Skeletal muscle cell (primary cell): ENCODE measurements around a stretch of chr5.

- RRBS, result no CpG with 5 or more reads among the region's 2 CpGs
Measured at GRCh38 chr5:51226146-51226914, 156.9 kb upstream of the ISL1 start.

DNA sequence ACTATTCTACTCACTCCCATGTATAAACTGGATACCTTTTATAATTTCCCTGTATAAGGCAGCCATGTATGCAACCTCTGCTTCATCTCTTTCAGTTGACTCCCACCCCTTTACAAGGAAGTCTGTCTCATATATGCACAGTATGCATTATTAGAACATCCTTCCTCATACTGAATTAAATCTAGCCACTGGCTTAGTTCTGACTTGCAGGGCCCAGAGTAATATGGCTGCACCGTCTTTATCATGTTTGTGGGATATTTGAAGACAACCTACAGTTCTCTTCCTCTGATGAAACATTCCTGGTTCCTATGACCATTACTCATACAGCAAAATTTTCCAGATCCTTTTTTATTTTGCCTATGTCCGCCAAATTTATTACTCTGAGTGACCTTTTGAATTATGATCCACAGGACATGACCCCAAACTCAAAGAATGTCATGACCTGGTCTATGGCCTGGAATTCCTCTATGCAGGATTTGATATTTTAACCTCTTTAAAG is 76.6 kb upstream of the ITGA1 start:
- RRBS, result no CpG with 5 or more reads among the region's 2 CpGs

- RRBS, result no CpG with 5 or more reads among the region's 3 CpGs
Measured at GRCh38 chr5:52775915-52776428, 11.7 kb upstream of the ITGA1 start.

DNA sequence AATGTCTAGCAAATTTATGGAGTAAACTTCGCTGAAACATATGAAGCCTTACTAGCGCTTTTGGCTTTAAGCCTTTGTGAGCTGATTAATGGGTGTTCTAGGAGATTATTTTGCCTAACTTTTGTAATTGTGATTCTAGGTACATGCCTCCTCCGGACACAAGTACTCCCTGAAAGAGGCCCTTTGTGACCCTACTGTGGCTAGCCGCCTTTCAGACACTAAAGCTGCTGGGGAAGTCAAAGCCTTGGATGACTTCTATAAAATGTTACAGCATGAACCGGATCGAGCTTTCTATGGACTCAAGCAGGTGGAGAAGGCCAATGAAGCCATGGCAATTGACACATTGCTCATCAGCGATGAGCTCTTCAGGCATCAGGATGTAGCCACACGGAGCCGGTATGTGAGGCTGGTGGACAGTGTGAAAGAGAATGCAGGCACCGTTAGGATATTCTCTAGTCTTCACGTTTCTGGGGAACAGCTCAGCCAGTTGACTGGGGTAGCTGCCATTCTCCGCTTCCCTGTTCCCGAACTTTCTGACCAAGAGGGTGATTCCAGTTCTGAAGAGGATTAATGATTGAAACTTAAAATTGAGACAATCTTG is 13.7 kb downstream of the ITGA1 start:
- RRBS, result no CpG with 5 or more reads among the region's 13 CpGs

DNA sequence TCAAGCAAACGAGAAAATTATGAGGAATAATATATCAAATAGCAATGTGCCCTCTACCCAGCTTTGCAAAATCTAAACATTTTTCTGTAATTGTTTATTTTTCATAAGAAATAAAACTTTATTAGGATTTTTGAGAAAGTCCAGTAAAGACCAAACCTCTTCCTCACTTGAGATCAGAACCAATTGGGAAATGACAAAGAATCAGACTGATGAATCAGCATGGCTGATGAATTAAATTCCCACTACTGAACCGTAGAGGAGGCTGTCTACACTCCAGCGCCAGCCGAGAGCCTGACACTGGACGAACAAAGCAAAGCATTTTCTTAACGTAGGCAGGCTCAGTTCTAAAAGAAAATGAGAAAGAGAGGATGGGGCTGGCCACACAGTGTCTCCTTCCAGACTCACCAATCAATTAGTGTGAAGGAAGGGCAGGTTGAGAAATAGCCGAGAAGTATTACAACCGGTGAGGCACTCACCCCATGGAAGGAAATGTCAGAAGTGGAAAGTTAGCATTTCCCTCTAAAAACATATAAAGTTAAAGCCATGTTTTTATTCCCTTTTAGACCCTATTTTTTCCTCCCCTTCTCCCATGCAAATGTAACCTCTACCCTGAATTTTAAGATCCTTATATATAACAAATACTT is 49.3 kb downstream of the ITGA1 start:
- RRBS, result no CpG with 5 or more reads among the region's 8 CpGs

DNA sequence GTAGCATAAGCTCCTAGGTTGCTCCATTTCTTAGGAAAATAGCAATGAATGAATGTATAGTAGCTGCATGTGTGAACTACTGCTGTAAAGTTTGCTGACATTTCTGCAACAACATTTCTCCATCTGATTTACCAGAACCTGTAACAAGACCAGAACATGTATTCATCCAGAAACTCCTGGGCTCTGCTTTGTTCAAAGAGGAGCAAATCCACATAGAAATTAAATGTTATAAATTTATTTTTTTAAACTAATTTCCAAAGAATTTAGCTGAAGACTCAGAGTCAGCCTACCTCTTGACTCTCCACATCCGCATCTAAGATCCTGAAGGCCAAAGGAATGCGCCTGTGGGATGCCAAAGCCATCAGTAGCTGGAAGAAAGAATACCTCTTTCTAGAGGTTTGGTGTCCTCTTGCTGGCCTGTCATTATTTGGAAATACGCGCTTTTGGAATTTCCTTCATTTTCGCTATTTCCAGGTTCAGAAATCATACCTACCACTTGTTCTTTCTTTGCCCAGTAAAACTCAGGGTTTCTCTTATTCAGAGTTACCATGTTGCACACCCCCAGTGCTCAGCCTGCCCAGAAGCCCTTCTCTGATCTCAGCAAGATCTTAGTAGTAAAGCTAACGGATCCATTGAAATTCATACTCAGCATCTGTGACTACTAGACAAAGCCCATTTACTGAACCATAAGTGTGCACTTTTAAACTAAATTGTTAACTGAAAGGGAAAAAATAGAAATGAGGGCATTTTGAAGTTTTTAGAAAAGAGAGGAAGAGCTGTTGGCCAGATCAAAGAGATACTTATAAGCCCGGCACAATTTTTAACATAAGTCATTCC is 35.2 kb upstream of the ITGA2 start:
- RRBS, result no CpG with 5 or more reads among the region's 7 CpGs

DNA sequence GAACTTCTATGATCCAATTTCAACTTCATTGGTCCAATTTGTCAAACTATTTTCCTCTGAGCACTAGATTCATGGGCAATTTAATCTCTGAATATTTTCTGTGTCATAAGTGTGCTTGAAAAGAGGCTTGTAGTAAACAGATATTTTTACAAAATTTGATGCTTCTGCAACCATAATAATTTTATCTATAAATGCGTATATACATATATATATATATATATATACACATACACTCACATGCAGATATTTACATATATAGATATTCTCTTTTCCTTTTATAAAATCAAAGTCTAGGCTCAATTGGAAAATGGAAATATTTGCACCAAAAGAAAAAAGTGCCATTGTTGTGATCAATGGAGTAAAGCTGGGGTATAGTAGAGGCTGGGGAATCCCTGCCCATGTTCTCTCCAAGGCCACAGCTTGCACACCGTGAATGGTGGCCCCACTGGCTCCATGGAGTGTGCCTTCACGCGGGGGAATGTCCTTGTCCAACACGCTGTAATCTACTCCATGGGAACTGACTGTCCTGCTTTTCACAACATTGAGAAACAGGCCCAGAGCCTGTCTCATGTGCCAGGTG is 33.3 kb upstream of the ITGA2 start:
- RRBS, result no CpG with 5 or more reads among the region's 5 CpGs

DNA sequence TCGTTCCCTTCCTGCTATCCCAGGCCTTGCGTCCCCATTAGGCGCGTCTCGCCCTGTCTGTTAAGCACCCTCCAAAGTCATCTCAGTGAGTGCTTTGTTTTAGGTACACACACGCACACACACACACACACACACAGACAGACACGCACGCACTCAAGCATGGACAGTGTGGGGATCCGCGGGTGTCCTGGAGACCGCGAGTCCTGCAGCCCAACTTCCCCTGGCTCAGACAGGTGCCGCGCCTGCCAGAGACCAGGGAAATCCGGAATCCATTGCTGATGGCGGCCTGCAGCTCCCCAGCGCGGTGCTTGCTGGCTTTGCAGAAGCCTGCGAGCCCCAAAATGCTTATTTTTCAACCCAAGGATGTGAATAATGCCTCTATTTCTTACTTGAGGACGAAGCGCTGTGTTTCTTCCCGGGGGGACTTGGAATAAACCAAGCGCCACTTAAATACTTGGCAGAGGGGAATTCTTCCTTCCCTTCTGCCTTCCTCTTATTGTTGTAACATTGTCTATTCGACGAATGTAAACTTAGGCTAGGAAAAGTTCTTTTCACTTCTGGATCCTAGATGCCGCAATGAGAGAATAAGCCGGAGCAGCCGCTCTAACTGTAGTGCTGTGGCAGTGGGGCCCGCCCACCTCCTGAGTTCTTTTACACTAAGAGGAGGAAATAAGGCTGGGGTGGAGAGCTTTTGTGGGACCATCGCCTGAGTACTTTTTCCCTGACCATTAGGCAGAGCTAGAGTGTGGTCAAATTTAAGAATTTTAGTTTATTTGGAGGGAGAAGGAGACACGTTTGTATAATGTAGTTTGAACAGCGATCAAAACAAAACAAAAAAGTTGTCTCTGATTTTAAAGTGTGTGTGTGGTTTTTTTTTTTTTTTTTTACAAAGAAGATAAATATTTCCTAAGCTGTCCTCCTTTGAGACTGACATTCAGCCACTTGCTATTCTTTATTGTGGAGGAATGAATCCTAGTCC is 838 bp downstream of the ITGA2 start:
- RRBS, result no CpG with 5 or more reads among the region's 32 CpGs

DNA sequence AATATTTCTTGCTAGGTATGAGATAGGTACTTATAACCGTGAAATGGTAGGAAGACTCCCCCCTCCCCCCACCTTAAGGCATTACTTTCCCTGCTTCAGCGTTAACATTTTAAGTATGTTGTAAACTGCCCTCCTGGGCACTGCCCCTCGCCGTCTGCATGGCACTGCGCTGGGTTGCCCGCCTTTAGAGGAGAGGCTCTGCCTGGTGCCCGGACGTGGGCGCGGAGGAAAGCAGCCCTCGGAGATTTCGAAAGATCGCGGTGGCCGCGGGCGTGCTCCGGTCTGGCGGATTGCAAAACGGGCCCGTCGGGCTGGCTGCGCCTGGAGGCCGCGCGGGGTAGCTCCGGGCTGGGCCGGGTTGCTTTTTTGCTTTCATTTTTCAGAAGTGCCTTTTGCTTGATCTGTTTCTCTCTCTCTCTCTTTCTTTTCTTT is 1.4 kb downstream of the FST start:
- RRBS, result under 1% methylated on average over 21 of the region's 28 CpGs

DNA sequence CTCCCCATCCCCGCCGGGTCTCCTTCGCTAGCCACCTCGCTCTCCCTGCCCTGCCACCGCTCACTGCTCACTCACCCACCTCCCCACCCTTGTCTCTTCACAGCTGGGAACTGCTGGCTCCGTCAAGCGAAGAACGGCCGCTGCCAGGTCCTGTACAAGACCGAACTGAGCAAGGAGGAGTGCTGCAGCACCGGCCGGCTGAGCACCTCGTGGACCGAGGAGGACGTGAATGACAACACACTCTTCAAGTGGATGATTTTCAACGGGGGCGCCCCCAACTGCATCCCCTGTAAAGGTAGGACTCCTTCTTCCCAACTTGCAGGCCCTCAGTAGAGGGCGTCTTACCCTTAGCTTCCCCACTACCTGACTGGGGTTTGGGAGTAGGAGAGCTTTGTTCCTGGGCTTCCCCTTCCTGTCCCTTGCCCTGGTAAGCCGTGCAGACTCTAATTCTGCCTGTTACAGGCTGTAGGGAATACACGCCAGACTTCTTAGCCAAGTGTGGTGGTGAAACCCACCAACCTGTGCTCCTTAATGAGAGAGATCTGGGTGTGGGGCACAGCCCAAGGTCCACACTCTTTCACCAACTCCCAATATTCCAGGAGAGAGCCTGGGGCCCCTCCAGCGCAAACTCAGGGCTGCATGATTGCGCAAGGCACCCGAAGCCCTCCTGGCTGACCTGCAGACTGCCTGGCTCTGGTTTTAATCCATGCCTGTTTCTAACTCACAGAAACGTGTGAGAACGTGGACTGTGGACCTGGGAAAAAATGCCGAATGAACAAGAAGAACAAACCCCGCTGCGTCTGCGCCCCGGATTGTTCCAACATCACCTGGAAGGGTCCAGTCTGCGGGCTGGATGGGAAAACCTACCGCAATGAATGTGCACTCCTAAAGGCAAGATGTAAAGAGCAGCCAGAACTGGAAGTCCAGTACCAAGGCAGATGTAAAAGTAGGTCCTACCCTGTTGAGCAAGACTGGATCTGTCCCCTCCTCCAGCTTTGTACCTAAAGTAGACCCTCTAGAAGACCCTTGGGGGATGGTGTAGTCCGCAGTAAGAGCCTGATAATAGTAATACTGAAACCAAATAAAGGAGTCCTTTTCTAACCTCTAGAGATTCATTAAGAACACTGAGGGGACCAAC is 2.7 kb downstream of the FST start:
- RRBS, result no CpG with 5 or more reads among the region's 33 CpGs

GRCh38 chr5:53730868-53731292 is 170.4 kb downstream of the NDUFS4 start:
- RRBS, result no CpG with 5 or more reads among the region's 1 CpG

- RRBS, result no CpG with 5 or more reads among the region's 7 CpGs
Measured at GRCh38 chr5:54059134-54059888, 251.1 kb downstream of the ARL15 start.

GRCh38 chr5:54136856-54137406 is 173.4 kb downstream of the ARL15 start:
- RRBS, result no CpG with 5 or more reads among the region's 3 CpGs

DNA sequence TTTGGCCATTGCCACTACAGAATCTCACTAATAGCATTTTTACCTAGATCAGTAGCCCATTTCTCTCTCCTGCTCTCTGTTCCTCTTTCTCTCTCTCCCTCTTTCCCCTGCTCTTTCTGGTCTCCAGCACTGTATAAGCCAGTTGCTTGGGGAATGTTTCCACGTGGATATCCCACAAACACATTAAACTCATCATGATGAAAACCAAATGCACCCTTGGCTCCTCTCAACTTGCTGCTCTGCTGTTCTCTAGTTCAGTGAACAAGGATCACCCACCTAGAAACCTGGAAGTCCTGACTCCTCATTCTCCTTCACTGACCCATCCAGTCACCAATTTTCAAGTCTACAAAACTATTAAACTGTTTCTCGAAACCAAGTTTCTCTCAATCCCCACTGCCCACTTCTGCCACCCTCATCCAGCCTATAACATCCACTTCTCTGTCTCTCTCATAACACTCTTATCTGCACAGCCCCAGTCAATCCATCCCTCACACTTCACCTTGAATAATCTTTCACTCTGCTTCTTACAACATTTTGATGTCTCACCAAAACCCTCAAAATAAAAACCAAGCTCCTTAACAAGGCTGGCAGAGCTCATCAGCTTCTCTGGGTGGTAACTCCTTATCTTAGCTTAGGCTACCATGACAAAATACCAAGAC is 79.3 kb downstream of the ARL15 start:
- RRBS, result no CpG with 5 or more reads among the region's 2 CpGs

DNA sequence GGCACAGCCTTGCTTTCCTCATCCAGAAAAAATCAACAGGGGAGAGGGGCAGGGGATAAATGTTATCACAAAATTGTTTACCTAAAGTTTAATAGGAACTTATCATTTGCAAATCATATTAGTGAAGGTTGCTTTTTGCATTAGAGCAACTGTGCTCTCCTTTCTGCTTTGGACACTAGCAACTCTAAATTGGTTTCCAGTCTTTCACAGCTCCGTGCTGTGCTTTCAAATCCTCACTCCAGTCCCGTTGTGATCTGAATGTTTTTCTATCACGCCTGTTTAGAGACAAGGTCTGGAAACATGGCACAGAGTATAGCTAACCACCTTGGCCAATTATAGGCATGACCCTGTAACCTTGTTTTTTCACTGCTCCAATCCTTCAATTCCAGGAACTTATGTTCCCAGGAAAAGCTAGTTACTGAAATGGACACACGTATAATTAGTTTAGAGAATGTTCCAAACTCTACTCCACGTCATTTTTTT is 55.6 kb downstream of the ARL15 start:
- RRBS, result no CpG with 5 or more reads among the region's 5 CpGs

DNA sequence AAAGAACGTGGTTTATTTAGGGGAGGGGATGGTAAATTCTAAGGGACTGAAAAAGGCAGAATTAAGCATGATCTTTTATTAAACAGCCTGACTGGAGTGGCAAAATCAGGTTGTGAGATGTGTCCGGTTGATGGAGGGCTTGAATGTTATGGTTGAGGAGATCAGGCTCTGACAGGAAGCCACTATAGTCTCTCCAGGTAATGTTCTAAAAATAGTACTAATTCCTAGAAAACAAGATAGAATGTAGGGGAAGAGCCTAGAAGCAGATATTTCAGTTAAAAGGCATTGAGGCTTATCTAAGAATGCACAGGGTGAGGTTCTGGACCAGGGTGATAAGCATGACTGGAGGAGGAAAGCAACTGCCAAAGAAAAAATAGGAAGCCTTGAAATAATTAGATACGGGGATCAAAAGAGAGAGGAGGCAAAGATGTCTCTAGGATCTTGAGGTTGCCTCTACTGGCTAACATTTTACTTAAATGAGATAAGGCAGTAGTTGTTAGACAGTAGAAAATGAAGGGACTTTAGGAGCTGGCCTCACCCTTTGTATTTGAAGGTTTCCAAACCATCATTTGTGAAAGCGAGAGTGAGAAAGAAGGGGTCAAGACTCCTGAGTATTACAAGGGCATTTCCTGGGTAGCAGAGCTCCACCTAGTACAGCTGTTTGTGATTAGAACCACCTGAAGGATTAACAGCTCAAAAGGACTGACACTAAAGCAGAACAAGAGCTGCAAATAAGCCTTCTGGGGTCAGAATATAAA is 15.3 kb upstream of the ARL15 start:
- RRBS, result no CpG with 5 or more reads among the region's 4 CpGs

DNA sequence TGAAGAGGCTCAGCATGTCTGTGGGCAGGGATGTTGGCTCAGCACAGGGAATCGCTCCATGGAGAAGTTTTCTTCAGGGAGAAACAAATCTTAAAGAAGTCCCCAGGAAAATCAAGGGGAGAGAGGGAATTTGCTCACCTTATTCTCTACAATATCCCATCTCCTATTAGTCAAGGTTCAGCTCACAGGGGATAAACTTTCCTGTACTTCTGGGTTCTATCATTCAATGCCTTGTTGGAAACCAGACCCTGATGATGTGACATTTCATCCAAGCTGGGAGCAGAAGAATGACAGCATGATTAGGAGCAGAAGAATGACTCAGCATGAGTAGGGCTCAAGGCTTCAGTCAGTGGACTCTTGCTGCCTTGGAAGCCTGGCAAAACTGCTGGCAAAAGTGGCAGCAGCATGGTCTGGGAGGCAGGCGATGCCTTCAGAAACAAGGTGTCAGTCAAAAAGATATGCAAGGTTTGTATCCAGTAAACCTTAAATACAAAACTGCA is 4.9 kb downstream of the HSPB3 start:
- RRBS, result no CpG with 5 or more reads among the region's 2 CpGs

DNA sequence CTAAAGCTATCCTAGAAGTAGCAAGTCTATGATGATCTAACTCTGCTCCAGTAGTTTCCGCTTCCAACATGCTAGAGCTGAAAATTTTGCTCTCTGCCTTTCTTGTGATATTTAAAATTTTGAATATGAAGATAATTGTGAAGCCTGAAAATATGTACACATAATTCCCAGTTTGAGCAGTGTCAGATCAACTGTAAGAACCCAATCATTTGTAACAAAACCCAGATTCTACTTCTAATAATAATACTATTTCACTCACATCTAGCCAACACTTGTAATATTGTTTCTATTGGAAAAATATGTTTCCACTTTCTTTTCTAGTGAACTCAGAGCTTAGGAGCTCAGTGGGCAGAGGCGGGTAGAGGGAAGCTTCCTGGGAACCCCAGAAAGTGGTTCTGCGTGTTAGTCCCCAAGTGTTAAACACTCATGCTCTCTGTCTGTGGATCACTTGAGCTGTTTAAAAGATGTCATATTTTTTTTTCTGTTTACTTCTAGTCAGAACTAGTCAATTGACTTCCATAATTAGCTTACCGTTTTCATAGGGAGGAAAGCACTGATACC is 20.5 kb downstream of the SNX18 start:
- RRBS, result no CpG with 5 or more reads among the region's 4 CpGs

GRCh38 chr5:54627936-54628605 is 110.5 kb downstream of the SNX18 start:
- RRBS, result no CpG with 5 or more reads among the region's 3 CpGs

DNA sequence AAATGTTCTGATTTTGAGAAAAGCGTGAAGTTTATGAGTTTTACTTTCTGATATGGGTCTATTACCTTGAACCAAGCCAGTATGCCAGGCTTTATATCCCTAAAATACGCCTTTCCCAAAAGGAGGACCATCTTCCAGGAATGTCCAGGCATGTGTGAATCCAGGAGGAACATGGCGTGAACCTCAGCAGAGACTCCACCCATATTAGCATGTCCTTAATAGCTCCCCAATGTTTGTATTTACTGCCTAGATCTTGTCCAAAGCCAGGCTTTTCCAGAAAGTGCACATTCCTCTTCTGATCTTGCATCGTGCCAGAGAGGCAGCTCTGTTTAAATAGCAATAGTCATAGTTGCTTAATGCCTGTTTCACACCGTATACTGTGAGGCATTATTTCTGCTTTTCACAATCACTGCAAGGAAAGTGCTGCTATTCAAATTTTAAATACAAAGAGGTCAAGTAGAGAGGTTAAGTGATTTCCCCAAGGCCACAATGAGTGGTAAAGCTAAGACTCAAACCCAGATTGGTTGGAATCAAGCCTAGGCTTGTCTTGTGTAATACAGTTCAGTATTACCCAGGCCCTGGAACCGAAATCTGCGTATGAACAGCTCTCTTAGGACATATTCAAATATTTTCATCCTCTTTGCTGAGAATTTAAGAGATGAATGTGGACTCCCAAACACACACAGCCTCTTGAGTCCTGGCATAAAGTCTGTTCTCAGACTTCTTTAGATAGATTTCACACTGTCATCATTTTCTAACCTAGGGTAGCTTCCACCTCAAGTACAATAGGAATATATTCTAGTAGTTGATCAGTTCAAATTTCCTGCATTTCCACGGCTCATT is 153.6 kb downstream of the SNX18 start:
- RRBS, result no CpG with 5 or more reads among the region's 8 CpGs